ENCODE data around the gene RPL35A.

GRCh38 chr3:196654387-196654719, 14.9 kb downstream of the NRROS start:
- PRO-cap, result no peak

- PRO-cap, result no peak
Observed at GRCh38 chr3:196664978-196665383, 25.5 kb downstream of the NRROS start.

- PRO-cap, result no peak
Observed at GRCh38 chr3:196665878-196666561, 26.5 kb downstream of the NRROS start.

DNA sequence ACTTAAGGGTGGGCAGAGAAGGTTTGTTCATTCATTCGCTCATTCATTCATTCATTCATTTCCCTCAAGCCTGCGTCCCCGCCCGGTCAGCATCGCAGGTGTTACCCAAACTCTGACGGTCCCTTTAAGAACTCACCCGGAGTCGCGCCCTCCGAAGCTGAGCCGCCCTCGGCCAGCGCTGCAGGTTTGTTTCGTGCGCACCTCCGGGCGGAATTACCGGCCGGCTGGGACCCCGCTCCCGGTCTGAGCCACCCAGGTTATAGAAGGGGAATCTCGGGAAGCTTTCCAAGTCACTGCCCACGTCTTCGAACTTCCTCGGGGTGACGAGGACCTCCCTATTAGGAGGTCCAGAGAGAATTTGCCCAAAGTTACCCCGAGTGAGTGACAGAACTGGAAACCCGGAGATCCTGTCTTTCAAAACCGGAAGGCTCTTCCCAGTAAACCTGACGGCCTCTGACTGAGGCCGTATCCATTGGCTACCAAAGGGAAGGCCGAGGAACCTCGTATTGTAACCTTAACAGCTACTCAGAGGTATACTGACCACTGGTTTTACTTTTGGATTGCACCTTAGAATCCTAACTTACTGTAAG, 592 bp upstream of the DLG1 start:
- PRO-cap, result bidirectional peak, plus-strand start at position 216 of the sequence, minus-strand start at position 93 of the sequence

DNA sequence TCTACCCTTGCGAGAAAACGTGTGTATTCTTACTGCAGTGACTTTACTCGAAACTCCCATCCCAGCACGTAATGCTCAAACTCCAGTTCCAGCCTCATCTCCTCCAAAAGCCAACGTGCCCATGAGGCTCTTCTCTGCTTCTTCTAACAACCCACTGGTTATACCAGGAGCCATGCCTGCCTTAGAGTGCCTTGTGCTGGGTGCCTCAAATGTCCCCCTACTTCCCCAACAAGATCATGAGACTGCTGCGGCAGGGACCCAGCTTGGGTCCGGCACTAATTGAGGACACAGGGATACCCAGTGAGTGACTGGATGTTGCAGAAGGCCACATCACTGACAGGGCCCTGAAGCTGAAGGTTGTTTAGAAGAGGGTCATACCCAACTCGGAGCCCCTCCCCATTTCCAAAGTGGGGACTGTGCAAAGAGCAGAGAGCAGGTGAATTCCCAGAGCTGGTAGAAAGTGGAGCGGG, 71.5 kb downstream of the BDH1 start:
- PRO-cap, result no peak

GRCh38 chr3:197509567-197510628, 45.9 kb downstream of the BDH1 start:
- PRO-cap, result no peak

- PRO-cap, result bidirectional peak, plus-strand start at chr3:197627980, minus-strand start at chr3:197627852
Observed at GRCh38 chr3:197627602-197628579, 72.1 kb upstream of the BDH1 start.

DNA sequence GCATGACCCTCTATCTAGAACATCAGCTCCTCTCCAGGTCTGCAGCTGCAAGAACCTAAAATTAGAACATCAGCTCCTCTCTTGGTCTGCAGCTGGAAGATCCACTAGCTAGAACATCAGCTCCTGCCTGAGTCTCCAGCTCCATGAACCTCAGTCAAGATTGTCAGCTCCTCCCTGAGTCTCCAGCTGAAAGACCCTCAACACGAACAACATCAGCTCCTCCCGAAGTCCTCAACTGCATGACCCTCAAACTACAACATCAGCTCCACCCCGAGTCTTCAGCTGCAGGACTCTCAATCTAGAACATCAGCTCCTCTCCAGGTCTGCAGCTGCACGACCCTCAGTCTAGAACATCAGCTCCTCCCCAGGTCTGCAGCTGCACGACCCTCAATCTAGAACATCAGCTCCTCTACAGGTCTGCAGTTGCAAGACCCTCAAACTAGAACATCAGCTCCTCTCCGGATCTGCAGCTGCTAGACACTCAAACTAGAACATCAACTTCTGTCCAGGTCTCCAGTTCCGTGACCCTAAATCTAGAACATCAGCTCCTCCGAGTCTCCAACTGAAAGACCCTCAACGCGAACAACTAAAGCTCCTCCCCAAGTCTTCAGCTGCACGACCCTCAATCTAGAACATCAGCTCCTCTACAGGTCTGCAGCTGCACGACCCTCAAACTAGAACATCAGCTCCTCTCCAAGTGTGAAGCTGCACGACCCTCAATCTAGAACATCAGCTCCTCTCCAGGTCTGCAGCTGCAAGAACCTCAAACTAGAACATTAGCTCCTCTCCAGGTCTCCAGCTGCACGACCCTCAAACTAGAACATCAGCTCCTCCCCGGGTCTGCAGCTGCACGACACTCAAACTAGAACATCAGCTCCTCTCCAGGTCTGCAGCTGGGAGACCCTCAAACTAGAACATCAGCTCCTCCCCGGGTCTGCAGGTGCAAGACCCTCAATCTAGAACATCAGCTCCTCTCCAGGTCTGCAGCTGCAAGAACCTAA, 85.5 kb upstream of the BDH1 start:
- PRO-cap, result no peak

- PRO-cap, result bidirectional peak, plus-strand start at chr3:197734877, minus-strand start at chr3:197734701
Observed at GRCh38 chr3:197734533-197735326, 2.0 kb downstream of the RUBCN start.

- PRO-cap, result bidirectional peak, plus-strand start at chr3:197793563, minus-strand start at chr3:197793407
Observed at GRCh38 chr3:197793344-197793751, 2.3 kb downstream of the LRCH3 start.

- PRO-cap, result no peak
Observed at GRCh38 chr3:197949195-197949988, 598 bp upstream of the RPL35A start.

DNA sequence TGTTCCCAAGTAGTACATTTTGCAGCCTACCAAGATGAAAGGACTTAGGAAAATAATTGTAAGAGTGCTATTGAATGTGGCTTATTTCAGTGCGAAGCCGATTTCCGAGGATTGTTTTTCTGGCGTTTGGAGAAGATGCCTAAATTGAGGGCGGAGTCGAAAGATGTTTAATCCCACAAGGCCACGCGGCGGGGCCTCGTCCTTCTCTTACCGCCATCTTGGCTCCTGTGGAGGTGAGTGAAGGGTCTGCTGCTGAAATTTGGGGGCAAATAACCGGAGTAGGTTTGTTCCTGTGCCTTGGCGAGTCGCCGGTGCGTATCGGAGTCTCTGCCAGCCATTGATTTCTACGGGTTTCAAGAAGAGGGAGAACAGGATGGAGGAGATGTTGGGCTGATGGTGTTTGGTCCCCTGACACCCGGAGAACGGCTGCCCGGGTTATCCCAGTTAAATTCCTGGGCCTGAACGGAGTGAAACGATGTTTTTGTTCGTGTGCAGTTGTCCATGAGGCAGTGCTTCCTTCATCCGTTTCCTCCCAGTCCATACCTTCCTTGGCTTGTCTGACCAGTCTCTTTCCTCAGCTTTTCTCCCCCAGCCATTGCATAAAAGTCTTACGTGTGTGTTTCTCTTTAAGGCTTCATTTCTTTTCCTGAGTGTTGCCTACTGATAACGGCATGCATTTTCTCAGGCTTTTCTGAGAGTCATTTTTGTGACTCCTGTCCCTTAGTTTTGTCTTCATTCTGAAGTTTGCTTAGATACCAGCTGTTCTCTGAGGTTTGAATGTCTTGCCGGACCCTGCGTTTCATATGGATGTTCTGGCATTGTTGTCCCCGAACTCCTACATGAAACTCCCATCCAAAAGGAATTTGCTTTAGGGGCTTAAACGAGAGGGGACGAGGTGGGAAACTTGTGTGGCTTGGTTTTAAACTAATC, at the start of gene RPL35A:
TSS of gene RPL35A (plus strand) at position 202 of the 930 bp plus-strand sequence.
- PRO-cap, result unidirectional peak, plus-strand start at position 221 of the sequence

DNA sequence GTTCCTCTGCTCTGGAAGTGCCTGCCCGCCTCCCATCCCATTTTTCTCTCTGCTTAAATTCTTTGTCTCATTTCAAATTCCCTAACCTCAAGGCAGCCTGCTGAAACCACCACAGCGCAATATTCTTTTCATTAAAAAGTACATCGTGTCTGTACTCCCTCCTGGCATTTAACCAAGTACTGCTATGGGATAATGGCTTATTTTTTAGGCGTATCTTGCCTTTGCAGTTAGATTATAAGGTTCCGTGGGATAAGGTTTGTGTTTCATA, 906 bp downstream of the LMLN start:
- PRO-cap, result no peak

Measured in pulmonary lymph node (tissue), 1 donor.